Cardiac atrium fibroblast (primary cell): ENCODE measurements around a stretch of chr6.

DNA sequence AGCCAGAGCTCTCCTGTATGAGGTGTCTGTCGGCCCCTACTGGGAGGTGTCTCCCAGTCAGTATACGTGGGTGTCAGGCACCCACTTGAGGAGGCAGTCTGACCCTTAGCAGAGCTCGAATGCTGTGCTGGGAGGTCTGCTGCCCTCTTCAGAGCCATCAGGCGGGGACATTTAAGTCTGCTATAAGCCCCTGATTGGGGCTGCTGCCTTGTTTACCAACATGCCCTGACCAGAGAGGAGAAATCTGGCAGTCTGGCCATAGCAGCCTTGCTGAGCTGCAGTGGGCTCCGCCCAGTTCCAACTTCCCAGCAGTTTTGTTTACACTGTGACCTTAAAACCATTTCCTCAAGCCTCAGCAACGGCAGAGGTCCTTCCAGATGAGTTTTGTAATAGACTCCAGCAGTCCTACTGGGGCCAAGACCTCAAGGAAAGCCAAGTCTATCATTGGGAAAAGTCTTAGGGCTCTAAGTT is 2.7 kb downstream of the RAET1E start:
- RAMPAGE, long total RNA, result no peak

GRCh38 chr6:150208528-150209029 is 65.7 kb downstream of the PPP1R14C start:
- RAMPAGE, long total RNA, result no peak

DNA sequence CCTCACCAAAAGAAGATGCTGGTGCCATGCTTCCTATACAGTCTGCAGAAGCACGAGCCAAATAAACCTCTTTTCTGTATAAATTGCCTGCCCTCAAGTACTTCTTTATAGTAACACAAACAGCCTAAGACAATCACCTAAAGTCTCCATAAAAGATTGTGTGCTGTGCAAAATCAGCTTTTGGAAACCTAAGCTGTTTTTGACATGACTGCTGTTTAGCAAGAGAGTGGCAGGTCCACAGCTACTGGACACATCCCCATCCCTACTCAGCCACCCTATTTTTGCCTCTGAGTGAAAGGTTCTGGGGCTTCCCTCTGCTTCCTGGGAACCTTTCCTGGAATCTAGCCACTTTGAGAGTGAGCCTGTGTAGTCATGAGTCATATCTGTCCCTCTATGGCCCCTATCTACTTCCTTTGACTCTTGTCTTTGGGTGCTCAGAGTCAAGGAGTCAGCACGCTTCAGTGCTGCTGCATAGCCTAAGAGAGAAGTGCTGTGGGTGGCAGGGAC is 110.0 kb downstream of the PPP1R14C start:
- RAMPAGE, long total RNA, result no peak

DNA sequence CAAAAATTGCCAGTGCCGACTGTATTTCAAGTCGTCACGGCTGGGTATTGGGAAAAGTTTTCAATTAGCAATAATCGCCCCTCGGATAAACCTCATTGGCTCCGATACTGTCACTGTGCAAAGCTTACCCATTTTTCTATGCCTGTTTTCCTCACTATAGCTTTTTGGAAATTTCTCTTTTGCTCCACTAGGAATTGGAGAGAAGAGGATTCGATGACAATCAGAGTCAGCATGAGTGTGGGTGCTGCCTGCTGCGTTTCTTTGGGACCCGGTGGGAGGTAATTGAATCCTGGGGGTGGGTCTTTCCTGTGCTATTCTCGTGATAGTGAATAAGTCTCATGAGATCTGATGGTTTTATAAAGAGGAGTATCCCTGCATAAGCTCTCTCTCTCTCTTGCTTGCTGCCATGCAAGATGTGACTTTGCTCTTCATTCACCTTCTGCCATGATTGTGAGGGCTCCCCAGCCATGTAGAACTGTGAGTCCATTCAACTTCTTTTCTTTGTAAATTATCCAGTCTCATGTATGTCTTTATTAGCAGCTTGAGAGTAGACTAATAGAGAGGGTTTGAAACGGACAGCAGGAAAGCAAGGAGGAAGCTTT is 42.1 kb upstream of the IYD start:
- RAMPAGE, long total RNA, result no peak

DNA sequence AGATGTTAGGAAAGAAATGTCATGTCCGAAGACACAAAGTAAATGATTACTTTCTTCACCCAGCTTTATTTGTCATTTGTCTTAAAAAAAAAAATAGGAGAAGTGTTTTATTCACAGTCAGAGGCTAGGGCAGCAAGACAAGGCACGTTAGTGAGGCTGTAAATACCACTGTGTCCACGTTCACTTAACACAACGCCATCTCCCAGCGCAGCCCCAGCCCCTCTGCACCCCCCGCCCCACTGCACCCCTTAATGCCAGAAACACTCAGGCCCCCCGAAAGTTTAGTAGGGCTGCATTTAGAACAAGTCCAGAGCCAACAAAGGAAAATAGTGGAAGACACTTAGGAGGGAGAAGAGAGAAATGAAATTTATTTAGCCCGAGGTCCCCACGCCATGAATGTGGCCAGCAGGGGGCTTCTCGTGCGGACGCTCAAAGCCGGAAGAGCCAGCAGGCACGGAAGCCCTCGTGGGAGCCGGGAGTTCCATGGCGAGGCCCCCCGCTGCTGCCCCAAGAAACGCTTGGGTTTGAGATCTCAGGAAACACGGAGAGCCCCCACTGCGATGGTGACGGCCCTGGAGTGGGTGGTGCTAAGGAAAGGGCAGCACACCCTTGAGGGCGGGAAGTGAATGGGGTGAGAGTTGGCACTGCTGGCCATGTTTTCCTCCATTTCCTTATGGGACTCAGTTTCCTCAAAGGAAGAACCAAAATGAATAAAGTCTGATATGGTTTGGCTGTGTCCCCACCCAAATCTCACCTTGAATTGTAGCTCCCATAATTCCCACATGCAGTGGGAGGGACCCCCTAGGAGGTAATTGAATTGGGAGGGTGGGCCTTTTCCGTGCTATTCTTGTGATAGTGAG is 50.2 kb downstream of the IYD start:
- RAMPAGE, long total RNA, result no peak

GRCh38 chr6:150435780-150436292 is 67.0 kb downstream of the IYD start:
- RAMPAGE, long total RNA, result no peak

DNA sequence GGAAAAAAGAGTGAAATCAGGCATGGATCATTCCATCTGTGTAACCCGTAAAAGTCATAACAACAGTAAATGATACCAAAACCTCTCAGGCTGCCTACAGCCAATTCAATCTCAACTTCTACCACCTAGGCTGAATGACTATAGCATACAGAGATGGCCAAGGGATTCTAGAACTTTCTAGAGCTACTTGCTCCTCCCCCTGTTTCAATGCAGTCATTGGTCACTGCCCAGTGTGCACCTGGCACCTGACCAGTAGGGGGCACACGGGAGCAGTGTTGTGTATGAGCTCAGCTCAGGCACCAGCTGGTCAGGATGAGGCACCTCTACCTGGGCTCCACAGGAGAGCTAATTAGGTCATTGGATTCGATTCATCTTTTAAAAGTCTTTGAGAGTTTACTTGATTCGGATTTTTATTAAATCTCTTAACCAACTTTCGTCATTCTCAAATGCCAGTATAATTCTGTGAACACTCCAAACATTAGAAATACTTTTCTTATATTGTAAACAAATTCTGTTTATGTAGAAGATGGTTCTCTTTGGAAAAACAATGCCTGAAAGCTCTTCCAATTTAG is 86.2 kb downstream of the PLEKHG1 start:
- RAMPAGE, long total RNA, result no peak

GRCh38 chr6:150711646-150712589 is 112.2 kb downstream of the PLEKHG1 start:
- RAMPAGE, long total RNA, result no peak

- RAMPAGE, long total RNA, result no peak
Observed at GRCh38 chr6:150814280-150814797, 51.2 kb upstream of the MTHFD1L start.

GRCh38 chr6:150840897-150841565 is 24.5 kb upstream of the MTHFD1L start:
- RAMPAGE, long total RNA, result no peak

- RAMPAGE, long total RNA, result no peak
Observed at GRCh38 chr6:151009394-151010132, 144.1 kb downstream of the MTHFD1L start.

- RAMPAGE, long total RNA, result no peak
Observed at GRCh38 chr6:151054223-151054929, 185.4 kb upstream of the AKAP12 start.

- RAMPAGE, long total RNA, result no peak
Observed at GRCh38 chr6:151101446-151101896, 138.3 kb upstream of the AKAP12 start.

- RAMPAGE, long total RNA, result no peak
Observed at GRCh38 chr6:151326531-151326839, 64.9 kb downstream of the ZBTB2 start.

DNA sequence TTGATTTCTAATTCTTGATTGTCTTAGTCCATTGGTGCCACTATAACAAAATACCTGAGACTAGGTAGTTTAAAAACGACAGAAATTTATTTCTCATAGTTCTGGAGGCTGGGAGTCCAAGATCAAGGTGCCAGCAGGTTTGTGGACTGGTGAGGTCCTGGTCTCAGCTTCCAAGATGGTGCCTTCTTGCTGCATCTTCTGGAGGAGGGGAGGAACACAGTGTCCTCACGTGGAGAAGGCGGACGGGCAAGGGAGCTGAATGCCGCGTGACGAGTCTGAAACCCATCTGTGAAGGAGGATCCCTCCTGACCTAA is 18.3 kb upstream of the CCDC170 start:
- RAMPAGE, long total RNA, result no peak

DNA sequence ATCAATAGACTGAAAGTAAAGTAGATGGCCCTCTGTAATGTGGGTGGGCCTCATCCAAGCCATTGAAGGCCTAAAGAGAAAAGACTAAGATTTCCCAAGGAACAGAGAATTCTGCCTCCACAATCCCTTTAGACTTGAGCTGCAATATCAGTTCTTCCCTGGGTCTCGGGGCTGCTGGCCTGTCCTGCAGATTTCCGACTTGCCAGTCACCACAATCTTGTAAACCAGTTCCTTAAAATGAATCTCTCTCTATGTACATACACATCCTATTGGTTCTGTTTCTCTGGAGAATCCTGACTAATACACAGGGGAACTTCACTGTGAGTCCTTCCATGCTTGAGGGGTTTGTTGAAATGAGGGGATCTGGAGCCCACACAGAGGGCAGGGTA is 12.9 kb downstream of the CCDC170 start:
- RAMPAGE, long total RNA, result no peak

DNA sequence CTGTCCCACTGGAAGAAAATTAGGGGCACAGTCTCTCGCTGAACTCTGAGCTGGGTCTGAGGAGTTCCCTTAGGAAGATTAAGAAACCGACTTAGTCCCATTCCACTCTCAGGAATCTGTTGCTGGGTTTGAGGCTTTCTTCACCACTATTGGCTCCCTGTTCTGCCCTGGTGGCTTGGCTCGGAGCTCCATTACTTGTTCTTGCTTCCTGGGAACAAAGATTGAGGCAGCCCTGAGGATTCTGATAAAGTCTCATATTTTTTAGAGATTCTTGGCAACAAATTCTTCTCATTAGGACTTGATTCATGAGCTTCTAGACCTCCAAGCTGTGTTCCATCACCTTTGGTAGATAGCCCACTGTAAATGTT is 115.8 kb downstream of the CCDC170 start:
- RAMPAGE, long total RNA, result no peak

- RAMPAGE, long total RNA, result no peak
Observed at GRCh38 chr6:151616731-151617204, 123.0 kb downstream of the CCDC170 start.

DNA sequence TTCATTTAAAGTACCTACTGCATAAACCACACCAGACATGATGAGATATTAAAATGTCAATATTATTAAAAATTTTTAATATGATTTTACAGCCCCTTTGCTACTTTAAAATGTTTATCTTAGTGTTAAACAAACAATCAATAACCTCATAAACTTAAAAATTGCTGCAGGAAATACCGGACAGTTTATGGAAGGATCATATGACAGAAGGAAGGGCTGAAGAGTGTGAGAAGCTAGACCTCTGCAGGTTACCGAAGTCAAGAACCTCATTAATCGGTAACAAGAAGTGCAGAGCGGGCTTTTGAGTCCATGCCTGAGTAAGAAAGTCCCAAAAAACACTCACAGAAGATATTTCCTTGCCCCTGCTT is 117.7 kb upstream of the ESR1 start:
- RAMPAGE, long total RNA, result no peak

DNA sequence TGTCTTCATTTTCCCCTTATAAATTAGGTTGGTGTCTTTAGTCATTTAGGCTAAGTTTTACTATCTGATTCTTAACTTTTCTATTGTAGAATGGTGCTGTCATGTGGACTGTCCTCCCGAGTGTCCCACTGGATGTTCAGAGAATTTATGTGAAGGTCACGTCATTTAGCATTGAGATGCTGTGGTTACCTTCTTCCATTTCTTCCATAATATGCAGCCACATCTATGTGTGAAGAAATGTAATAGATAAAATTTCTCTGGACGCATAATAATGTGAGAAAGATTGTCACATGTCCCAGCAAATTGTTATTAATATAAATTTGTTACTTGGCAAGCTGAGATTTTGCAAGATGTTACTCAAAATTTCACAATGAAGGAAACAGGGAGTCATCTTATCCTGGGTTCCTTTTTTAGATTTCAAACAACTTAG is 3.5 kb downstream of the ESR1 start:
- RAMPAGE, long total RNA, result no peak